SJCRH30 (cell line): ENCODE results near the genes TNFRSF8, PRAMEF4 and PRAMEF10.

DNA sequence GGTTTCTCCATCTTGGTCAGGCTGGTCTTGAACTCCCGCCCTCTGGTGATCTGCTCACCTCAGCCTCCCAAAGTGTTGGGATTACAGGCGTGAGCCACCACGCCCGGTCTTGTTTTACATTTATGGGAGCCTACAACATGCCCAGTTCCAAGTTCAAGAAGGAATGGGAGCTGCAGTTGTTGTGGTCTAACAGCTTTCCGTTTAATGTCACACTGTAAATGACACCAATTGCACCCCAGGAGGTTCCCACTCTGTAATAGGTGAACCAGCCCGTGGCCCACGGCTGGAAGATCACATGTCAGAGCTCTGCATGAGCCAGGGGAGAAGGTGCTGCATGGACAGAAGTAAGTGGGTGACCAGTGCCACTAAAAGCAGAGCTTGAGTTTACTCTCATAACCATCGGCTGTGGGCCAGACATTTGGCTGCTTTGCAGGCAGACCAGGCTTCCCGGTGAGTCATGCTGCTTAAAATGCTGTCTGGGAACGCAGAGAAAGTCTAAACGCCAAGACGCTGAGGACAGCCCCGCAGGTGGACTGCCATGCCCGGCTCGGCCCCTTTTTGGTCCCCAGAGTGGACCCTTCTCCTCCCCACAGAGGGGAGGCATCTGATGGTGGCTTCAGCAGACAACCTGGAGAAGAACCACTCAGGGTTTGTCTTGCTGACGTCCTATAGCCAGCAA is 7.5 kb downstream of the KIAA2013 start:
- RAMPAGE, long total RNA = no peak

DNA sequence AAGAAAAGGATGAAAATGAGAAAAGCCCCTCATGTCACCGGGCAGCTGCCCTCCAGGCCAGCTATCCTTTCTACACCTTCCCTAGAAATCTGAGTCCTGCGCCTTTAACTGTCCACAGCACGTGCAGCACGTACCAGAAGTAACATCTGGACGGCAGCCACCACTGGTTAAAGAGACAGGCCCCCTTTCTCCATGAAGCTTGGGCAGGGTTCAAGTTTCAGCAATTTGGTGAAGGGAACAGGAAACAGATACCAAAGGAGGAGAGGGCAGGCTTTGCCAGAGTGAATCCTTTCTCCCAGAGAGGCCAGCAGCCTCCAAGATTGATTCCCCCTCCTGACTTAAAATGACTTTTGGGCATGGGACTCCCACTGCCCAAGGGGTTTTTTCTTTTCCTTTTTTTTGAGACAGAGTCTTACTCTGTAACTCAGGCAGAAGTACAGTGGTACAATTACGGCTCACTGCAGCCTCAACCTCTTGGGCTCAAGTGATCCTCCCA is 3.7 kb upstream of the KIAA2013 start:
- RAMPAGE, long total RNA = no peak

DNA sequence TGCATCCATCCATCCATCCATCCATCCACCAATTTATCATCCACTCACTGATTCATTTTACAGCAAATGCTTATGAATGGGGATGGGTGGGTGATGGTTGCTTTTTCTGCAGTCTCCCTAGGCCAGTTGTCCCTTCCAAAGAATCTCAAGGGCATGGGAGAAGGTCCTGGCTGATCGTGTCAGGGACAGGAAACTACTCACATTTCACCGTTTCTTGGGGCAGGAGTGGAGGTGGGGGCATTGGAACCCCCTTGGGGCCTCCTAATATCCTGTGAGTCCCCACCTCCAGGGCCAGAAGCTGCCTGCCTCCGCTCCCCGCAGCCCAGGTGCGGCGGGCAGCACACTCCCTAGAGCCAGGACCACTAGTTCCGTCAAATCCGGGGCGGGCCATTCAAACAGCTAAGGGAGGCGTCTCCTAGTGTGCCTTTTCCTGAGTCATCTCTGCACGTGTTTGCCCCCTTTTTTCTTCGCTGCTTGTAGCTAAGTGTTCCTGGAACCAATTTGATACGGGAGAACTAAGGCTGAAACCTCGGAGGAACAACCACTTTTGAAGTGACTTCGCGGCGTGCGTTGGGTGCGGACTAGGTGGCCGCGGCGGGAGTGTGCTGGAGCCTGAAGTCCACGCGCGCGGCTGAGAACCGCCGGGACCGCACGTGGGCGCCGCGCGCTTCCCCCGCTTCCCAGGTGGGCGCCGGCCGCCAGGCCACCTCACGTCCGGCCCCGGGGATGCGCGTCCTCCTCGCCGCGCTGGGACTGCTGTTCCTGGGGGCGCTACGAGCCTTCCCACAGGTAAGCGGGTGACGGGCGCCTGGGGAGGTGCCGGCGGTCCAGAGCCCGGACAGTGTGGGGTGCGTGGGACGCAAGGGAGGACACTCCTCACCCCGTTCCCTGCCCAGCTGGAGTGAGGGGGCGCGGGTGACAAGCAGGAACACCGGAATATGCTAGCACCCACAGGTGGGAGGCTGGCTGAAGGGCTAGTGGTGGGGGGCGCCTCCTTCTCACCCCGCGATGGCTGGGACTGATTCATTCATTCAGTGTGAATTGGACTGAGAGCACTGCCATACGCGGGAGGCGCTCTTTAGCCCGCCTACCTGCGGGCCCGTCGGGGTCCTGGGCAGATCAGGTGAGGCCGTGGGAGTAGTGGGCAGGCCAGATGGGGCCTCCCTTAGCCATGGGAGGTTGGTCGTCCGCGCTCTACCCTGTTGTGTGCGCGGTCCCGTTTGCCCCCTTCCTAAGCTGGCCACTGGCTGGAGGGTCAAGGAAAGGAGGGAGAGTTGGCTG is at the start of gene TNFRSF8:
TNFRSF8 (plus strand) TSS at position 431 of the 1,281 bp plus-strand sequence.
- RAMPAGE, long total RNA = no peak

DNA sequence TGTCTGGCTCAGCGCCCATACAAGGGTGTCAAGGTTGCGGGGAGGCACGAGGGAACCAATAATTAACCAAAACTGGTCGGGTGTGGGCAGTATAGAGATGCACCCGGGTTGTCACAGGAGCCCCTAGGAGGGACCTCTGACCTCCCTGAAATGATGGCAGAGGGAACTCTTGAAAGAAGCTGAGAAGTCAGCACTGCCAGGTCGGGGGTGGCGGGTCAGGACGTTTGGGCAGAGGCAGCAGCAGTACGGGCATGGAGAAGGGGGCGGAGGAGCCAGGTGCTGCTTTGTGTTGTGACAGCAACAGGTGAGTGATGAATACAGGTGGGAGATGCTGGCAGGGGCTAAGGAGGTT is 11.7 kb downstream of the TNFRSF1B start:
- RAMPAGE, long total RNA = no peak

DNA sequence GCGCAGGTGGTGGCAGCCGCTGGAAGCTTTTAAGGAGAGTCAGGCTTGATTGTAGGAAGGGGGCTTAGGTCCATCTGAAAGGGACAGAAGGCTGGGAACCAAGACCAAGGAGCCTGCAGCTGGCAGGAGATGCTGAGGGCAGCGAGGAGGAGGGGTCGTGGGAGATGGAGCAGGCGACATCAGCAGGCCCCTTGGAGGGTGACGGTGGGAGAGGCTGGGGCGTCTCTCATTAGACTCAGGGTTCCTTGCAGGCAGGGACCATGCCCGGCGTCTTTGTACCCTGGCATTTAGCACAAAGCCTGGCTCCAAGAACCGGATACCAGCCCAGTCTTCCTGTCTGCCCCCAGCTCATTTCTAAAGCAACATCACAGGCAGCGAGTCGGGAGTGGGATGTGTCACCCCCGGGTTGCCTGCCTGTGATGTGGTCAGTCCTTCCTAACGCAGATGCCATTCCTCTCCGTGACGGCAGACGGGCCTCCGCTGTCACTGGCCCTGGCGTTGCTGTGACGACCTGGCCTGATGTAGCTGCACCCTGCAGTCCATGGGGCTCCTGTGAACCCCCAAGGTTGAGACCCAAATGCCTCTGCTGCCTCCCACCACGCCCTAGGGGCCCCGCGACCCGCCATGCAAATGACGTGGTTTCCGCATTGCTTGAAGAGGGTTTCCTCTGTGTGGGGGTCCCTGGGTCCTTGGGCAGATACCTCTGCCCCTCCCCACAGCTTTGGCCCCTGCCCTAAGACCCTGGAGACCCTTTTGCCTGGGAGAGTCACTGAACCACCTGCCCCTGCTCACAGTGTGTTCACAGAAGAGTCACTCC is 12.2 kb downstream of the TNFRSF1B start:
- RAMPAGE, long total RNA = no peak

- RAMPAGE, long total RNA = no peak
These were observed 14.5 kb downstream of the TNFRSF1B start for GRCh38 chr1:12181294-12181763.

DNA sequence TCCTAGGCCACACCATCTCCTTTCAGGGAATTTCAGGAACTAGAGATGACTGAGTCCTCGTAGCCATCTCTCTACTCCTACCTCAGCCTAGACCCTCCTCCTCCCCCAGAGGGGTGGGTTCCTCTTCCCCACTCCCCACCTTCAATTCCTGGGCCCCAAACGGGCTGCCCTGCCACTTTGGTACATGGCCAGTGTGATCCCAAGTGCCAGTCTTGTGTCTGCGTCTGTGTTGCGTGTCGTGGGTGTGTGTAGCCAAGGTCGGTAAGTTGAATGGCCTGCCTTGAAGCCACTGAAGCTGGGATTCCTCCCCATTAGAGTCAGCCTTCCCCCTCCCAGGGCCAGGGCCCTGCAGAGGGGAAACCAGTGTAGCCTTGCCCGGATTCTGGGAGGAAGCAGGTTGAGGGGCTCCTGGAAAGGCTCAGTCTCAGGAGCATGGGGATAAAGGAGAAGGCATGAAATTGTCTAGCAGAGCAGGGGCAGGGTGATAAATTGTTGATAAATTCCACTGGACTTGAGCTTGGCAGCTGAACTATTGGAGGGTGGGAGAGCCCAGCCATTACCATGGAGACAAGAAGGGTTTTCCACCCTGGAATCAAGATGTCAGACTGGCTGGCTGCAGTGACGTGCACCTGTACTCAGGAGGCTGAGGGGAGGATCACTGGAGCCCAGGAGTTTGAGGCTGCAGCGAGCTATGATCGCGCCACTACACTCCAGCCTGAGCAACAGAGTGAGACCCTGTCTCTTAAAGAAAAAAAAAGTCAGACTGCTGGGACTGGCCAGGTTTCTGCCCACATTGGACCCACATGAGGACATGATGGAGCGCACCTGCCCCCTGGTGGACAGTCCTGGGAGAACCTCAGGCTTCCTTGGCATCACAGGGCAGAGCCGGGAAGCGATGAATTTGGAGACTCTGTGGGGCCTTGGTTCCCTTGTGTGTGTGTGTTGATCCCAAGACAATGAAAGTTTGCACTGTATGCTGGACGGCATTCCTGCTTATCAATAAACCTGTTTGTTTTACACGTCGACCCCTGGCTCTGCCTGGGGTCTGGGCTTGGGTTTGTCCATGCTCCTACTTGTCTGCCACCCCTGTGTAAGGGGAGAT is 21.3 kb upstream of the VPS13D start:
- RAMPAGE, long total RNA = no peak

DNA sequence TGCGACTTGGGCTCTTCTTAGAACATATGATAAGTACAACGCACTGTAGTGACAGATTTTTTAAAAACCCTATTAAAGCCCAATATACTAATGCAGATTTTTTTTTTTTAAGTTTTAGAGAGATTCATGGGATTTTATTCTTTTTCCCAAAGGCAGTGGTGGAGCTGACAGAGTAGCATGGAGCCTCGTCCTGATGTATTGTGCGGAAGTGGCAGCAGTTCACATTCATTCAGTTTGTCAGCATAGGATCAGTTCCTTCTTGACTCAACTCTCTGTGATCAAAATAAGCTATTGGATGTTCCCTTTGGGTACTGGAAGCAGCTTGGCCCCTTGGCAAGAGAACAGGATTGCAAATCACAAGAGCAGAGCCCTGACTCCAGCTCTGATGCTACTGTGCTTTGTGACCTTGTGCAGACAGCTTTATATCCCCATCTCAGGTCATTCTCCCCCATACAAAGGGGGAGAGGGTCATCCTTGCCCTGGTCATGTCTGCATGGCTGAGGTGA is 143.1 kb downstream of the DHRS3 start:
- RAMPAGE, long total RNA = no peak

GRCh38 chr1:12476028-12476445 is 142.0 kb downstream of the DHRS3 start:
- RAMPAGE, long total RNA = no peak

DNA sequence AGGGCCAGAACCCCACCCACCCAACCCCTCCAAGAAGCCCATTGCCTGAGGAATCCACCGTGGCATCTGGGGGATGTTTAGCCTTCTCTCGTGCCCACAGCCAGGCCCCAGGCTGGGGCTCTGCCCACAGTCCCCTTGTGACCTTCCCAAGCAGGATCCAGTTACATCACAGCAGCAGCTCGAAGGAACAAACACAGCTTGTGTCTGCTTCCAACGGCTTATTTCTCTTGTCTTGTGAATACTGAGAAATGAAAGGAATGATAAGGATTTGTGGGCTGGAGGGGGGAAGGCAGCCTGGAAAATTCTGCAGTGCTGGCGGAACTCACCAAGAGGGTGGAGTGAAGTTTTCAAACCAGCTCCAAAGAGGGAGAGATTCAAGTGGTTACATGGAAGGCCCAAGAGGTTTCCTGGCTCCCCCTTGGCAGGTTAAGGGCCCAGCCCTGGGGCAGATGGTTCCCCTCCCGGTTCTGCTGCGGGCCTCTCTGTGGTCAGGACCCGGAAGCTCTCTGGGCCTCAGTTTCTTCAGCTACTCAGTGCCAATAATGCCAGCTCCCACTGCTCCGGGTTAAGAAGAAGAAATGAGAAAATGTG is 61.5 kb downstream of the DHRS3 start:
- RAMPAGE, long total RNA = no peak

DNA sequence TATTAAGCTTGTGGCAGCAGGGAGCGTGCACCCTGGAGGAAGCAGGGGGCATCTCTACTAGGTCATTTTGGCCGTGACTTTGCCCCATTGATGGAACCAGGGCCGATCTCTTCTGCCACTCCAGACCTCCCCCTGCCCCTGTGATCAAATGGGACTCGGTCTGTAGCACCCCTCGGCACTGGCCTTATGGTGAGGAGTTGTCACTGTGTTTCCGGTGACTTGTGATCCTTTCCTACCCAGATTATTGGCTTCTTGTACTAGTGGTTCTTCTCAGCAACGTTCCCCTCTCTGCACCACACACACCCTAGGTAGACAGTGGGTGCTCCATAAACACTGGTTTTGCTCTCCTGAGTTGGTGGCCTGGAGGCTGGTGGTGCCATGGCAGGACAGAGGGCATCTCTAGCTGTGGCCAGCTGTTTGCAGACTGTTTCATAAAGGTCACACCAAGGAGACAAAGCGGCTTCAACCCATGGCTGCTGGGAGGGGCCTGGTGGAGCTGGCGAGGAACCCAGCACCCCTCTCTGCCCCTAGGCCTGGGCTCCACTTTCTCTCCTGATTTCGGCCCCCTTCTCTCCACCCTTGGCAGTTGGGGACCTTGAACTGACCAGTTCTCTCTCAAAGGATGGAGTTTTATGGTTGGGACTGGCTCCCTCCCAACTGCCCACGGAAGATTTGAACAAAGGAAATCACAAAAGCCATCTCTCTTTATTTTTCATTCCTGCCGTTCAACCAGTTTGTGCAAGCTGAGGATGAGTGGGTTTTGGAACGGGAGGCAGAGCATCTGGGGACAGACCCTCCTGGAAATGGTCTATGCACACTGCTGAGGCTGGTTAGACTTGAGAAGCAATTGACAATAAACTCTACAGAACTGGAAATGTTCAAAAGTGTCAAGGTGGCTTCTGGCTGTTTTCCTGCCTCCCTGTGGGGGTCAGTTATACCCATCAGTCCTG is 50.5 kb downstream of the DHRS3 start:
- RAMPAGE, long total RNA = no peak

- RAMPAGE, long total RNA = no peak
These were observed 10.7 kb downstream of the DHRS3 start for GRCh38 chr1:12607140-12607833.

- RAMPAGE, long total RNA = no peak
These were observed 3.6 kb downstream of the DHRS3 start for GRCh38 chr1:12614215-12614981.

GRCh38 chr1:12885934-12886423 is at the start of gene PRAMEF4:
Gene PRAMEF4, minus strand, starts transcription at chr1:12886201.
- RAMPAGE, long total RNA = no peak

GRCh38 chr1:12898037-12898588 is at the start of gene PRAMEF10:
Gene PRAMEF10, minus strand, starts transcription at chr1:12898270.
- RAMPAGE, long total RNA = no peak

GRCh38 chr1:13505018-13505409 is 8.8 kb downstream of the LRRC38 start:
- RAMPAGE, long total RNA = no peak

DNA sequence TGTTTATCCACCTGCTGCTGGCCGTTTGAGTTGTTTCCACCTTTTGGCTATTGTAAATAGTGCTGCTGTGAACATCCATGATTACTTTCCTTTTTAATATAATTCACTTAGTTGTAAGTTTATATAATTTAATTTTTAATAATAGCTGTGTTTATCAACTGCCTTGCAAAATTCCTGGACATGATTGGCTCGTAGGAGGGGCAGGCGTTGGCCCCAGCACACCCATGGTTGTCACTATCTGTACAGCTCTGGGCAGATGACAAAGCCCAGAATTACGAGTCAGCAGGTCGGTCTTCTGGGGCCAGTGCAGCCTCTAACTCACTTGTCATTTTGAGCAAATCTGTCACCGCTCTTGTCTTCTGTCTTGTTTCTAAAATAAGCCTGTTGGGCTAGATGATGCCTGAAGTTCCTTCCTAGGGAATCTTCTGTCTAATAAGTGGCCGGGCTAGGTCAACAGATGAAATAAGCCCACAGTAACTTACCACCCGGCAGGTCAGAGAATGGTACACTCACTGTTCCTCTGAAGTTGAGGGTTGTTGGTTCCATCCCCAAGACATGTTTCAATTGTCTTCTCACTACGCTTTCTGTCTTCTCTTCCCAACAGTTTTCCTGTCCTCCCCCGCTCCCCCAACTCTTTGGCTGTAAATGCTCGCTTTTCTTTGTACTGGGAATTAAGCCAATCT is 21.5 kb upstream of the LRRC38 start:
- RAMPAGE, long total RNA = no peak

- RAMPAGE, long total RNA = no peak
These were observed 2.8 kb downstream of the PRDM2 start for GRCh38 chr1:13702714-13703237.

DNA sequence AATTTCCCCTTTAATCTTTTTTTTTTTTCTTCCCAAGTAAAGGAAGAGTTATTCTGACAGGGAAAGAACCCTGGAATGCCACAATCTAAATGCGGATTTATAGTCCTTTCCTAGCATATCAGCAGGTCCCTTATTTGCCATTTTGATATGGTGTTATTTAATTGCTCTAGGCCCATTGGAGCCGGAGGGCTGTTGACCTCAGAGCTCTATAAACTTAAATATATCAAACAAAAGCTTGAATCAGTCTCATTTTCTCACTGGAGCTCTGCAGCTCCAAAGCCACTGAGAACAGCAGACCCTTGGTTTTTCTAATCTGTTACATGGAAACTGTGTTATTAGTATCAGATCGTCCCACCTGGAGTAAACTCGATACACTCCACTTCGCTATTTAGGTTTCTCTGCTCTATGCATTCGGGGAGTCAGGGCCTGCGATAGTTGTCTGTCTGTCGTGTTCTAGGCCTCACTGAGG is 8.2 kb downstream of the PRDM2 start:
- RAMPAGE, long total RNA = no peak

- RAMPAGE, long total RNA = no peak
These were observed 26.7 kb downstream of the PRDM2 start for GRCh38 chr1:13726642-13727099.